ENCODE data around the genes CPLX4 and PMAIP1.

DNA sequence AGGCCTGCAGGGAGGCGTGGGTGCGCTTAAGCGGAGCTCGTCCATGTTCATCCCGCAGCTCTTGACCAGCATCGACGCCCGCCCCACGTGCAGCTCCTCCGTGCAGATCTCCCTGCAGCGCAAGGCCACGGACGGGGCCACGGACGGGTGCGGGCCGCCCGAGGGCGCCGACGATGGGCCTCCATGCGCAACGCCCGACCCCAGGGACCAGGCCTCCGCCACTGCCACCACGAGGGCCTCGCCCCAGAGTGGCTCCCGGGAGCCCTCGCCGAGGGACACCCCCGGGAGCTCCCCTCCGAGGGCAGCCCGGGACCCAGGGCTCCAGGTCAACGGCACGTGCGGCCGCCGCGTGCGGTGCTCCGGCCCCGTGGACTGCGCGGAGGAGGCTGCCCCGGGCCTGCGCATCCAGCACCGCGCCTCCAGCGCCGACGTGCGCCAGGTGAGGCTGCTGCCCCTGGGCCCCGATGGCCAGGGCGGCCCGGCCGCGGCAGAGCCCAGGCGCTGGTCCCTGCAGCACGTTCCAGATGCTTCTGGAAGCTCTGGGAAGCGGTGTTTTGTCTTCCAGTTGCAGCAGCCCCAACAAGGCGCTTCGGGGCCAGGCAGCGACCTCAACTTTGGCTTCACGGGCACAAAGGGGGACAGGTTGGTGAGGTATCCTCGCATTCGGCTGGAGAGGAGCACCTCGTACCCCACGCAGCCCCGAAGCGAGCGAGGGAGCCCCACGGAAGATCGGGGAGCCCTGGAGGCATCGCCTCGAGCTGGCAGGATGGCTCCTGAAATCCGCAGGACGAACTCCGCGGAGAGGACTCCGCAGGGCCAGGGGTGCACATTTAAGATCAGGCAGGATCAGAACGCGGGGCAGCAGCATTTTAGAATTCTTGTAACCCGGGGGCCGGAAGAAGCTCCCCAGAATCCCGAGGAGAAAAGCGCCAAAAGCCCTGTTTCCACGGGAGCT lies 212.1 kb downstream of the NEDD4L start:
- PRO-cap: no peak

GRCh38 chr18:58276564-58277747 lies 232.9 kb downstream of the NEDD4L start:
- PRO-cap: bidirectional peak, plus-strand start at chr18:58277056, minus-strand start at chr18:58276954; bidirectional peak, plus-strand start at chr18:58277314, minus-strand start at chr18:58277150

DNA sequence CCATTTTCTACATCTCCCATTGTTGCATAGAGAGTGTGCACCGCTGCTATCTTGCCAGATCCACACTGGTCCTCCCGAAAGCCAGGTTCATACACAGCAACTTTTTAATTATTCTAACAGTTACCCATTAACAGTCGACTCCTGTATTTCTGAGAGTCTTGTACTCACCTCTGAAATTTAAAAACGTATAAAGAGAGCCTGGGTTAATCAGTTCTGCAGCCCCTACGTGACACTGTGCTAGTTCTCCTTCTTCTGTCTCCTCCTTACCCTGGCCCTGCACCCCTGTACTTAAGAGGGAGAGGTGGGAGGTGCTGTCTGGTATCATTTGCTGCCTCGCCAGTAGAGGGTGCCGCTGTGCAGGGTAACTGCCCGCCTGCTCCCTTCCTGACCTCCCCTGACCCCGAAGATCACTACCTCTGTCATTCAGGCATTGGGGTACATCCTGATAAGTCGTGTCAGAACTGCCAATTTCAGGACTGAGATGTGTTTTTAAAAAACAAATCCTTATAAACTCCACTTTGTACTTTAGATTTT lies 229.0 kb downstream of the ALPK2 start:
- PRO-cap: unidirectional peak, minus-strand start at position 67 of the sequence; unidirectional peak, minus-strand start at position 265 of the sequence; bidirectional peak, plus-strand start at position 422 of the sequence, minus-strand start at position 265 of the sequence

- PRO-cap: bidirectional peak, plus-strand start at chr18:58402623, minus-strand start at chr18:58402429
Observed at GRCh38 chr18:58402052-58402821, 226.7 kb downstream of the ALPK2 start.

DNA sequence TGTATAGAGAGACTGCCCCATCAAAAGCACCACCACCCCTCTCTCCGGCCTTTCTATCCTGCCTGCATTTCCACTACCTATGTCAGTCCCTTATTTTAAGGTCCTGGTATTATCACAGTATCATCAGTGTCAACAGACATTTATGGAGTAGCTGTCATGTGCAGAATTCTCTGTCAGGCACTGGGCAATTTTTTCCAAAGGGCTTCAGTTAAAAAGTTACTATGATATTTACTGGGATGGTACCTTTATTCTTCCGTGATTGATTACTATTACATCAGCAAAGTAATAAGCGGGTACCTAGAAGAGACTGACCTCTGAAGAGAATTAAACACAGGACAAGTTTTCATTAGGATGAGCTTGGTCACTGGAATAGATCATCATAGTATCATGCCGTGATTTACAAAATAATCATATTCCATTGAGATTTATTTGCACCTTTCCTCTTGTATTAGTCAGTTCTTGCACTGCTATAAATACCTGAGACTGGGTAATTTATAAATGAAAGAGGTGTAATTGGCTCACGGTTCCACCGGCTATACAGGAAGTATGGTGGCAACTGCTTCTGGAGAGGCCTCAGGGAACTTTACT lies 88.2 kb downstream of the ALPK2 start:
- PRO-cap: unidirectional peak, minus-strand start at position 182 of the sequence

DNA sequence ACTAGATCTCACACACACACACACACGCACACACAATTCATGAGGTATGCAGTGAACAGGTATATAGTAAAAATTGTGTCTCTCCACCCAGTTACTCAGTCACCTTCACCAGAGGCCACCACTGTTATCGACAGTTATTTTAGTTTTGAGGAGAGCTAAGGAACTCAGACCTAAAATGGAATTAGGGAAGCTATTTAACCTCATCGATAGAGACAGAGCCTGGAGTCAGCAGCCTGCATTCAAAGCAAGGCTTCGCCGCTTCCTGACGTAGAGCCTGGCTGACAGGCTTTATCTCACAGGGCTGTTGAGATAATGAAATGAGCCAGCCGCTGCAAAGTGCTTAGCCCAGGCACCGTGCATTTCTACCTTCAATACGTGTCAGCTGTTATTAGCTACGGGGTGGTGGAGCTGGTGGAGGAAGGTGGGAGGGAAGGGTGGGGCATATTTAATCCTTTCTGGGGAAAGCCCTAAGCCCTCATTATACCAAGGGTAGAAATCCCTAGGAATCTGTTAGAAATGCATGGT lies 72.7 kb downstream of the ALPK2 start:
- PRO-cap: no peak

- PRO-cap: no peak
Observed at GRCh38 chr18:58576685-58577350, 52.1 kb downstream of the ALPK2 start.

DNA sequence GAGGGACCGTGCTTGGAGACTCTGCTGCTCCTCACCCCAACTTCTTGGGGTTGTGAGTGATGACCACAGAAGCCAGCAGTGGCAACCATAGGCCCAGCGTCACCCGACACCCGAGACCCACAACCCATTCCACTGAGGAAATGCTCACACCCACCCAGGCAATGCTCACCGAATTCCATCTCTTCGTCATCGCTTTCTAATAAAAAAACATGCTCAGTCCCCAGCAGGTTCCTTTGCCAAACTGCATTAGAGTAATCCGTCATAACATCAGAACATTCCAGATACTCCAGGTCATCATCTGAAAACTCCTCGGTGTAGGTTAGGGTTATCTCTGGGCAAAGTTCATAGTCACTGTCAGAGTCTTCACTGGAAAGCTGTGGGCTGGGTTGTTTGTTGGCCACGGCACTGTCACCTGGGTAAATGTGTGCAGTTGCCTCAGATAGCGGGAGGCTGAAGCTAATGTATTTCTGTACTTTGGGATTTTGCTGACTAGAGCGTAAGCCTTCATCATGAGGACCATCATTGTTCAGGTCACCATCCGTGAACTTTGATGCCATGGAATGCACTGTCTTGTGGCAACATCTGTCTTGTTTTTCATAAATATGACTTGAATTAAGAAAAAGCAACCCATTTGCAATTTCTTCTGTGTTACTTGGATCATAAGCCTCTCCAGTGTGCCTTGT lies 49.2 kb downstream of the ALPK2 start:
- PRO-cap: bidirectional peak, plus-strand start at position 354 of the sequence, minus-strand start at position 243 of the sequence

DNA sequence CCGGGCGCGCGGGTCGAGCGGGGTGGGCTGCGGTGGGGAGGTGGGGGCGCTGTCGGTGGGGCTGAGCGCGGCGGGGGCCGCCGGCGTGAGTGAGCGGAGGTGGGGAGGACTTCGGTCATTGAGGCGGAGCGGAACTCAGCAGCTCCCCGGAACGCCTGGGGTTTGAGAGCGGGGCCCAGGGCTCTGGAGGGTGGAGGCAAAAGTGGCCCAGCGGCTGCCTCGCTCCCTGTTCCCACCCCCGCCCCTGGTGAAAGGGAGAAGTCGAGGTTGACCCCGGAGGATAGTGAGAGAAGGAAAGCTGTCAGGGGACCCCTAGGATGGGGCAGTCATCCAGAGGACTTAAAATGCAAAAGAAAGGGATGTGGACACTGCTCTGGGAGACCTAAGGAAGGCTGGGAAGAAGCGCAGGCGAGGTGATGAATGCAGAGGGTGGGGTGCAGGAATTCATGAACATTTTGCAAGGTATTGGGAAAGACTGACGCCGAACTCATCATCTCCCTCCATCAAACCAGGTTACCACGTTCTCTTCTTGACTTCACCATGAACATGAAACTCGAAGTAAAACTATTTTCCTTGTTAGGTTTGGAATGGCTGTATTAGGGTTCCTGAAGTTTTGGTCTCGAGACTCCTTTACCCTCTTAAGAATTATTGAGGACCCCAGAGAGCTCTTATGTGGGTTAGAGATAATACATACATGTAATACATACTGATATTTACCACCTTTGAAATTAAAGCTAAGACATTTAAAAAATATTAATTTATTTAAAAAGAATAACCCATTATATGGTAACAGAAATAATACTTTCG lies 813 bp downstream of the MALT1 start:
- PRO-cap: bidirectional peak, plus-strand start at position 166 of the sequence, minus-strand start at position 91 of the sequence

- PRO-cap: no peak
Observed at GRCh38 chr18:58691235-58691638, 20.0 kb downstream of the MALT1 start.

- PRO-cap: no peak
Observed at GRCh38 chr18:58721650-58722247, 50.5 kb downstream of the MALT1 start.

DNA sequence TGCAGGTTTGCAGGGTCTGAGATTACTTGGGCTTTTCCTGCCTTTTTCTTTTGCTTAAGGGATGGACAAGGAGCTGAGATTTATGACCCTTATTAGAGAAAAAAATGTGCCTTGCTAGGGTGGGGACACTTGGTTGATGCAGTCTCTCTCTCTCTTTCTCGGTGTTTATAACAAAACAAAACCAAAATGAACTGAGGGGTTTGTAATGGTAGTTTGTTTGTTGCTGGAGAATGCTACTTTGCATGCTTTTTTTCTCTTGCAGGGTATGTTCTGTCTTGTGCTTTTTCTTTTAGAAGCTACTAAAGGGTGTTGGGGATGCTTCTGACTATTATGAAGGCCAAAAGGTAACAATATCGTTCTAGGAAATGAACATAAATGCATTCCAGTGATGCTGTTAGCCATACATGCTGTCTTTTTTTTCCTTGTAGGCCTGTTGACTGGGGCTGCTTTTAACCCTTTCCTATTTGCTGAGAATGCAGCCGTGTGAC lies 409 bp downstream of the ZNF532 start:
- PRO-cap: no peak

- PRO-cap: no peak
Observed at GRCh38 chr18:59140459-59140965, 828 bp downstream of the SEC11C start.

- PRO-cap: no peak
Observed at GRCh38 chr18:59318541-59319075, at the start of gene CPLX4. CPLX4 (minus strand) TSS chr18:59318649.

GRCh38 chr18:59324153-59324680 lies 5.8 kb upstream of the CPLX4 start:
- PRO-cap: no peak

DNA sequence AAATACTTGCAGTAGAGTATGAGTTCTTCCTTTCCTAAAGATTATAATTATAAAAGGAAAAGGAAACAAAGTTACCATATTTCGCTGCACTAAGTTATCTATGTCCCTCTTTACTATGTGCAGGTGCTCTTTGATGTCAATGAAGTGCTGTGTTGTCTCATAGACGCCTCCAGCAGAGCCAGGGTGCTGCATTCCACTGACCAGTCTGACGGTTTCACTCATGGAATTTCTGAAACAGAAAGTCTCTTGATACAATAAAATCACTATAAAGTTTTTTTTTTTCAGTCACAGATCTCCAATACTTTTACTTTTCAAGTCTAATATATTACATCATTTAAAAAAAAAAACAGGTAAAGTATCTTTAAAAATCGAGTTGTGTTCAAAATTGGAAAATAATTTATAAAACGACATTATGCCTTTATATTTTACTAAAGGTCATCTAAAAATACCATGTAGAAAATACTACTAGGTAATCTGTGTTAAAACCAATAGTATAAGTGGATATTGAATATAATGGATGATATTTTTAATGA lies 14.6 kb upstream of the CPLX4 start:
- PRO-cap: no peak

- PRO-cap: no peak
Observed at GRCh38 chr18:59881652-59882846, 17.7 kb upstream of the PMAIP1 start.

DNA sequence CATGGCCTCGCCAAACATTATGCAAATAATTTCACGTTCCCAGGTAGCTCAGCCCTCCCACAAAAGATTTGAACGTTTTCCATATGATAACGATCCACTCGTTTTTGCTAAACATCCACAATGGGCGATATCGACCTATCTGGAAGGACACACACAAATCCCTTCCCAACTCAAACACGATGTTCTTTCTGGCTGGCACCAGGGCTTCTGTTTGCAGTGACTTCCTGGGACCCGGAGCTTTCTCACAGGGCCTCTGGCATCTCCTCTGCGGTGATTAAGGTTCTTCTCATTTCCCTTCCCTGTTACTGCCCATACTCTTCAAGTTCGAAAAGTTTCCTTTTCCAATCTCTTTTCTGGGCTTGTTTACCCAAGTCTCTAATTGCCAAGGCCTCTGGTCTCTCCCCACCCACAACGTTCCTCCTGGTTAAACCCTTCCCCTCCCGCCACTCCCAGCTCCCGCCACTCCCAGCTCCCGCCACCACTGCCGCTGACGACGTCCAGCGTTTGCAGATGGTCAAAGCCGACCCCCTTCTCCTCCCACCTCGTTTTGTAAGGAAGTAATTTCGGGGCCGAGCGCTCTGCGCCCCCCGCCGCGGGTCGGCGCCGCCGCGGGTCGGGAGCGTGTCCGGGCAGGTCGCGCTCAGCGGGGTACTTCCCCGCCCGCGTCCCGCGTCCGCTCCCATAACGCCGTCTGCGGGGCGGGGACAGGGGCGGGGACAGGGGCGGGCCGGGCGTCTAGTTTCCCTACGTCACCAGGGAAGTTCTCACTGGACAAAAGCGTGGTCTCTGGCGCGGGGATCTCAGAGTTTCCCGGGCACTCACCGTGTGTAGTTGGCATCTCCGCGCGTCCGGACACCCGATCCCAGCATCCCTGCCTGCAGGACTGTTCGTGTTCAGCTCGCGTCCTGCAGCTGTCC lies at the start of gene PMAIP1:
Gene PMAIP1 (plus strand): TSS at position 803 of the 917 bp plus-strand sequence.
- PRO-cap: bidirectional peak, plus-strand start at position 803 of the sequence, minus-strand start at position 655 of the sequence

GRCh38 chr18:61637158-61637781 lies 255.5 kb downstream of the RNF152 start:
- PRO-cap: bidirectional peak, plus-strand start at chr18:61637523, minus-strand start at chr18:61637370

GRCh38 chr18:61652153-61652500 lies 240.7 kb downstream of the RNF152 start:
- PRO-cap: no peak

Data from left lobe of liver (tissue), 1 donor.